Mesangial cell (primary cell): ENCODE data around the genes FGF16, POU3F4, CPXCR1, PCDH11X and NAP1L3.

DNA sequence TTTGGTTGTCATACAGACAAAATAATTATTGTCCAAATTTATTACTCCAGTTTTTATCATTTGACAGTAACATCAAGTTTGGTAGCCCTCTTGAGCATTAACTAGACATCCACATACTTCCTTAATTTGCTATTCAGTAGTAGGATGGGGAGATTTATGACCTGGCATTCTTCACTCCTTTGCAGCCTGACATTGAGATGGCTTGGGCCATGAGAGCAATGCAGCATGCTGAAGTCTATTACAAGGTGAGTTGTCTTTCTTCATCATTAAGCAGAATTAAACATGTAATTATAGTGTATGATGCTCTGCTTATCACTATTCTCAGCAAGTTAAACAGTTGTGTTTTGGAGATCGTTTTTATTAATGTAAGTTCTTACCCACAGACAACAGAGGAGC, 1.8 kb downstream of the PBDC1 start:
- RAMPAGE, long total RNA, result no peak

- RAMPAGE, long total RNA, result no peak
These were observed 413.4 kb downstream of the MAGEE1 start for GRCh38 chrX:76840836-76841449.

GRCh38 chrX:77046048-77046799, 401.0 kb upstream of the FGF16 start:
- RAMPAGE, long total RNA, result no peak

DNA sequence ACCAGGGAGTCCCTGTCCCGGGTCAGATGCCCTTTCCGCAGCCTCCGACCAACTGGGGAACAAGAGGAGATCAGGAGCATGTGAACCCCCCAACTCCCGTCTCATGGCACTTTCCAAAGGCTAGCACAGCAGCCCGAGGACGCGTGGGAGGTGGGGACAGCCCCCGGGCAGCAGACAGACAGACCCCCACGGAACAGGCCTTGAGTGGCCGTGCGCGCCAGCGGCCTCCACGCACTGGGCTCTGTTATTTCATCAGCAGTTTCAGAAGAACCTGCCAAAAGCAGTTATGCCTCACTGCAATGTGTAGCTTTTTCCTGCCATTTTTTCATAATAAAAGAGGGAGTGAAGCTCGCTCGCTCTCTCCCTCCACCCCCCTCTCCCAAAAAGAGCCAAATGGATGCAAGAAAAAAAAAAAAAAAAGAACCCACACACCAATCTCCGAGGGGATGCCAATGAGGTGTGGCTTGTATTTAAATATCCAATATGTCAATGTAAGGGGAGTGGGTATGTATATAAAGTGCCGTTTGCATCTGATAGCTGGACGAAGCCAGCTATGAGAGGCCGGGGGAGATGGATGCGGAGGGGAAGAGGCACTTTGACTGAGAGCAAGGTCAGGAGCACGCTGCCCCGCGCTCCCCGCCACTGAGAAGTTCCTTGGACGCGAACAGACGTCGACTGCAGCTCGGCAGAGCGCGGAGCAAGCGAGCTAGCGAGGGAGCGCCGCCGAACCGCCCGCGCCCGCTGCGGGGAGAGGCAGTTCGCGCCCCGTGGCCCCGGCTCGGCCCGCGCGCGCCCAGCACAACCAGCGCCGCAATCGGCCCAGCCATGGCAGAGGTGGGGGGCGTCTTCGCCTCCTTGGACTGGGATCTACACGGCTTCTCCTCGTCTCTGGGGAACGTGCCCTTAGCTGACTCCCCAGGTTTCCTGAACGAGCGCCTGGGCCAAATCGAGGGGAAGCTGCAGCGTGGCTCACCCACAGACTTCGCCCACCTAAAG, at the start of gene FGF16:
TSS of gene FGF16 (plus strand) at position 540 of the 996 bp plus-strand sequence.
- RAMPAGE, long total RNA, result no peak

DNA sequence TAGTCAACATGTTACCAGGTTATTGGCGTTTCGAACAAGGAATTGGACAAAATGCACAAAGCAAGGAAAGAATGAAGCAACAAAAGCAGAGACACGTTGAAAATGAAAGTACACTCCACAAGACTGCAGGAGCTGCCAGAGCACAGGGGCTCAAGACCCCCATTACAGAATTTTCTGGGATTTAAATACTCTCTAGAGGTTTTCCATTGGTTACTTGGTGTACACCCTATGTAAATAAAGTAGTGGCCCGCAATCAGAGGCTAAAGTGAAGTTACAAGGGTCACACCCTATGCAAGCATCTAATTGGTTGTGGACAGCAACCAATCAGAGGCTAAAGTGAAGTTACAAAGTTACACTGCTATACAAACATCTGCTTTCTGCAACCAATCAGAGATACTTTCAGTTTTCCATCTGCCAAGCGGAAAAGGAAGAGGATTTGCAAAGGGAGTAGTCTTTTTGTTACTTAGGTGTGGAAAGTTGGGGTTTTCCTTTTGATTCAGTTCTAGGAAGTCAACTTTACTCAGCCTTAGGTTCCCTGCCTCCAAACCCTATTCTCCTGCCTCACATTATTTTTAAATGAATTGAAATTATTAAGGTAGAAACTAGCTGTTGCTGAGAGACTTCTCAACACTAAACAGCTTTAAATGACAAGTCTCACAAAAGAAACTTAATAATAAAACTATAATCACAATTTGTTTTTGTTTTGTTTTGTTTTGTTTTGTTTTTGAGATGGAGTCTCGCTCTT, 2.1 kb upstream of the ATRX start:
- RAMPAGE, long total RNA, result no peak

GRCh38 chrX:78943697-78944124, 1.5 kb upstream of the P2RY10 start:
- RAMPAGE, long total RNA, result no peak

GRCh38 chrX:79107670-79108399, 36.7 kb upstream of the GPR174 start:
- RAMPAGE, long total RNA, result no peak

- RAMPAGE, long total RNA, result no peak
These were observed 885.6 kb downstream of the SH3BGRL start for GRCh38 chrX:82087436-82087934.

DNA sequence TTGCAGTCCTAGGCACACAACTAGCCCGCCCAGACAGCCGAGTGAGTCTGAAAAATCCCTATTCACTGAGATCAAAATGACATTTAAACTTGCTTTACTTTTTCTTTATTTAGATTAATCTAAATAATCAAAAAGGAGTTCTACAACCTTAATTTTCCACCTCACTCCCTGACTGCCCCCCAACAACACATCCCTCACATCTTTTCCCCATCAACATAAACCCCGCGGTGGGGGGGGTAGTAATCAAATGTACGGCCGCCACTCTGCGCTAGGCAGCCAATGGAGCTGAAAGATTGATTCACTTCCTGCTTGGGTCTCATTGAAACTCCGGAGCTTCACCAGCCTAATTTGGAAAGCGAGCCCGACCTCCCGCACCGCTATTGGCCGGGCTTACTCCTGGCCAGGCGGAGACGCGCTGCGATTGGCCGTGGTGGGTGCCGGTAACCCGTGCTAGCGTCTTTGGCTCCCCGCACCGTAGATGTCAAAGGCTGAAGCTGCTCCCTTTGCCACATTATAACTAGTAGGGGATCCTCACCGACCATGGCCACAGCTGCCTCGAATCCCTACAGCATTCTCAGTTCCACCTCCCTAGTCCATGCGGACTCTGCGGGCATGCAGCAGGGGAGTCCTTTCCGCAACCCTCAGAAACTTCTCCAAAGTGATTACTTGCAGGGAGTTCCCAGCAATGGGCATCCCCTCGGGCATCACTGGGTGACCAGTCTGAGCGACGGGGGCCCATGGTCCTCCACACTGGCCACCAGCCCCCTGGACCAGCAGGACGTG, at the start of gene POU3F4:
TSS of gene POU3F4 (plus strand) at position 506 of the 783 bp plus-strand sequence.
- RAMPAGE, long total RNA, result no peak

DNA sequence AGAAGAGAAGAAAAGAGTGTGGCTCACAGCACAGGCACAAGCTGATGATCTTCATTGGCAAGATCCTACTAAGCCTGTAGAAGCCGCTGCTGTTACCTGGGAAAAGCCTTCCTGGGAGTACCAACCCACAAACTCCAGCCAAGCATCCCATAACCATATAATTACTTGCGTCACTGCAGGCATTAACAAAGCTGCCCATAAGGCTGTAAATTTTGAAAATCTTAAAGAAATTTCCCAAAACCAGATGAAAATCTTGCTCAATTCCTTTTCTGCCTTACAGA, 237.8 kb upstream of the HDX start:
- RAMPAGE, long total RNA, result no peak

DNA sequence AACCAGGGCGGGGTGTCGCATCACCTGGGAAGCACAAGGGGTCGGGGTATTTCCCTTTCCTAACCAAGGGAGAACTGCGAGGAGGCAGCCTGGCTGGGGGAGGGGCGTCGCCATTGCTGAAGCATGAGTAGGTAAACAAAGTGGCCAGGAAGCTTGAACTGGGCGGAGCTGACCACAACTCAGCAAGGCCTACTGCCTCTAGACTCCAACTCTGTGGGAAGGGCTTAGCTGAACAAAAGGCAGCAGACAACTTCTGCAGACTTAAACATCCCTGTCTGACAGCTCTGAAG, 44.8 kb downstream of the CHM start:
- RAMPAGE, long total RNA, result no peak

DNA sequence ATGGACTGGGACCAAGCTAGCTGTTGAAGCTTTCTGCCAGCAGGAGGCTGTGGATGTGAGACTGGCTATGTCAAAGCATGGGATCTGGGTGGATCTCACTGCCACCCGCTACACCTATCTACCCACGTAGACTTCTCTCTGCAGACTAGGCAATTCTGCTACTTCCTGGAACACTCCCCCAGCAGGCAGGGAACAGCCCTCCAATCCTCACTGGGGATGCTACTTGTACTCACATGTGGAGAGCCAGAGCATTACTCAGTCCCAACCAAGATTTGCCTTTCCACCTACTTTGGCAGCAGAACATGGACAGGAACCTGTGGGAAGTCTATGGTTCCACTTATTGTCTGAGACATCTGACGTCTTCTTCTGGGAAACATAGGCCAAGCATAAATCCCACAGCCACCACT, 383.5 kb upstream of the CPXCR1 start:
- RAMPAGE, long total RNA, result no peak

DNA sequence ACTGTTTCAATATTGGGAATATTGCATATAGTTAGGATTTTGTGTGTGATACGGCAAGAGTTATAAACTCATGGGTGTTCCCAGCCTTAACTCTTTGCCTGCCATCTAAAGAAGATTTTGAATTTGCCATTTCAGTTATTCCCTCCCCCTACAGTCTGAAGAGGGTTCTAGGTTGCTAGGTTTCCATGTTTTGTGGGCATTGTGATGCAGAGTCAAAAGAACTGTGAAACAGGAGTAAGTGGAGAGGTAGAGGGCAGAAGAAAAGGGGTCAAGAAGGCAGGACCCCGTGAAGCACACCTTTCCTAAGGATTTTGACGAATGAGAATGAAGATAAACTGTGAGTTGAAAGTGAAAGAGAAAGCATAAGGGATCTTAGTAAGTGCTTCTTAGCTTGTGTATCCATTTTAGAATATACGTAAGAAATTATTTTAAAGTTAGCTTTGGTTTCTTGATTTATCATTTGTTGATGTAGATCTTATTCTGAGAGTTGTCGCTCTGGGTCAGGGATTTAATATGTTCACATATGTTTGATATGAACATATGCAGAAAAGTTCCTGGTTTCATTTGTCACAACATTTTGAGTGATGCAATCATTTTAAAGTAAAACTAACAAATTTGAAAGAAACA, at the start of gene CPXCR1:
TSS of gene CPXCR1 (plus strand) at position 231 of the 627 bp plus-strand sequence.
- RAMPAGE, long total RNA, result no peak

DNA sequence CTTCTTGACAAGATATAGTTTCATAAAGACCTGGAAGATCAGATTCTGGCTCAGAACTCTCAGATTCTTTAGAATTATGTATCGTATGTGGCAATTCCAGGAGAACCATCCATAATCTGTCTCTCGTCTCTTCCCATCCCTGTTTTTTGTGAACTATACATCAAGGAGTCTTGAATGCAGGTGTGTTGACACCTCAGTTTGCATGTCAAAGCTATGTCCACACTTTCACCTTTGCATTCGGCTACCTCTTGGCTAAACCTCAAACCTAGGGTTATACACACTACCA, 196.9 kb downstream of the CPXCR1 start:
- RAMPAGE, long total RNA, result no peak

GRCh38 chrX:91779054-91779638, at the start of gene PCDH11X:
Gene PCDH11X, plus strand, starts transcription at chrX:91779375.
- RAMPAGE, long total RNA, result no peak

DNA sequence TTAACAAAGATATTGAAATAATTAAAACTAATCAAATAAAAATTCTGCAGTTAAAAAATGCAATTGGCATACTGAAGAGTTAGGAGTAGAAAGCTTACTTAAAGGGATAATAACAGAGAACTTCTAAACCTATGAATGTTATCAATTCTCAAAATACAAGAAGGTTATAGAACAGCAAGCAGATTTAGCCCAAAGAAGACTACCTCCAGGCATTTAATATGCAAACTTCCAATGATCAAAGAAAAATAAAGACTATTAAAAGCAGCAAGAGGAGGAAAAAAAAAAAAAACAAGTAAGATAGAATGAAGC, 506.0 kb downstream of the NAP1L3 start:
- RAMPAGE, long total RNA, result no peak

- RAMPAGE, long total RNA, result no peak
These were observed at the start of gene NAP1L3 for GRCh38 chrX:93672533-93673846. Gene NAP1L3, minus strand, starts transcription at chrX:93673578.

DNA sequence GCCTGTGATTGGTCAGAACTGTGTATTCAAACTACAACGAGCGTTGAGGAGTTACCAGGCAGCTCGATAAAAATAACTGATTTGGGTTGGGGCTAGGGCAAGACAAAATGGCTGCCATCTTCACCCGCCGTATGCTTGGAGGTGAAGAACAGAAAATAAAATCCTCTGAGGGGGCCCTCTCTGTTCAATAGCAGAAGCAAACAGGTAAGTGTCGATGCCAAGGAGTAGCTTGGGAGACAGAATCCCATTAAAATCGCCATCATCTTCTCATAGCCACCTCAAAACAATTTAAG, 22.1 kb downstream of the FAM133A start:
- RAMPAGE, long total RNA, result no peak

GRCh38 chrX:96764013-96764549, 79.4 kb downstream of the DIAPH2 start:
- RAMPAGE, long total RNA, result no peak

- RAMPAGE, long total RNA, result no peak
These were observed 83.9 kb downstream of the DIAPH2 start for GRCh38 chrX:96768373-96769106.